Mesangial cell (primary cell): ENCODE results near the gene CEBPB.

- RAMPAGE, long total RNA = no peak
These were observed 7.8 kb upstream of the ZNFX1 start for GRCh38 chr20:49285327-49286351.

GRCh38 chr20:49288008-49288619 lies 10.3 kb upstream of the ZNFX1 start:
- RAMPAGE, long total RNA = no peak

DNA sequence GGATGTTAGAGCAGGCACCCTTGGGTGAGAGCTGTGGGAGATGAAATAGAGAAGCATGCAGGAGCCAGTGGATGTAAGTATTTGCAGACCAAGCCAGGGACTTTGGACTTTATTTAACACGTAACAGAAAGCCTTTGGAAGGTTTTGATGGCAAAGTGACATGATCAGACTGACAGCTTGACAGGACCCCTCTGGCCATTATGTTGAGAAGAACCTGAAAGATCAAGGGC lies 82.5 kb upstream of the ZNFX1 start:
- RAMPAGE, long total RNA = no peak

DNA sequence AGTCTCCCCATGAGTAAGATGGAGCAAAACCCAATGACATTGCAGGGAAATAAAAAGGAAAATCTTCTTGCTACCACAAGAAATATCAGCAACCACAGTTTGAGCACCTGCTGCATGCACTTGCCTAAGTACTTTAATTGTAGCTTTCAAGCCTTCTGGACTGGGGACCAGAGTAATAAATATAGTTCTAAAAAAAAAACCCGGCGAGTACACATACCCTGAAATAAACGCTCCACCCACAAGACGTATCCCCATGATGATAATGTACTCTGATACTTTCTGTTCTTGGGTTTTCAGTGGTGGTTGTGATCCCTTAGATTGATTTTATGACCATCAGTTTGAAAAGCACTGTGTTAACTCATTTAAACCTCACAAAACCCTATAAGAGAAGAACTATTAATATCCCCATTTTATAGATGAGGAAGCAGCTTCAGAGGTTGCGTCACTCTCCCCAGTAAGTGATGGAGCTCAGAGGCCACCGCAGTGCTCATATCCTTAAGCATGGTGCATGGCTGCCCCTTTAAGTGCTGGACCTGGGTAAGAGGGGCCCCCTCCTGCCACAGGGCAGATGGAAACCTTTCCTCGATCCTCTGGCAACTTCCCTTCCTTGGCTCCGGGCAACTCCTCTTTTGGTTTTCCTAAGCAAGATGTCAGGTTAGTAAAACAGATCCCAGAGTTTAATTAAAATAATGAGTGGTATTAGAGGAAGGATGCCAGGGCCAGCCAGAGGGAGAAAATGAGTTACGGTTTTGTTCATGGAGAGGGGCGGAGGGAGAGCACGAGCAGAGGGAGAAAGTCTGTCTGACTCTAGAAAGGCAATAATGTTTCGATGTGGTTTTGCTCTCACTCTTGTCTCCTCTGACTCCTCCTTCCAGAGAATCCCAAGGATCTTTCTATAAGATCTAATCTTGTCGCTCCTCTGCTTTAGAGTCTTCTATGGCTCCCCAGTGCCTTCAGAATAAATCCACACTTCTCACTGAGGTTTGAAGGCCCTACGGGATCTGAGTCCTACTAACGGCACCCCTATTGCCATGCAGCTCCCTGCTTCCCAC lies 67.2 kb downstream of the KCNB1 start:
- RAMPAGE, long total RNA = no peak

DNA sequence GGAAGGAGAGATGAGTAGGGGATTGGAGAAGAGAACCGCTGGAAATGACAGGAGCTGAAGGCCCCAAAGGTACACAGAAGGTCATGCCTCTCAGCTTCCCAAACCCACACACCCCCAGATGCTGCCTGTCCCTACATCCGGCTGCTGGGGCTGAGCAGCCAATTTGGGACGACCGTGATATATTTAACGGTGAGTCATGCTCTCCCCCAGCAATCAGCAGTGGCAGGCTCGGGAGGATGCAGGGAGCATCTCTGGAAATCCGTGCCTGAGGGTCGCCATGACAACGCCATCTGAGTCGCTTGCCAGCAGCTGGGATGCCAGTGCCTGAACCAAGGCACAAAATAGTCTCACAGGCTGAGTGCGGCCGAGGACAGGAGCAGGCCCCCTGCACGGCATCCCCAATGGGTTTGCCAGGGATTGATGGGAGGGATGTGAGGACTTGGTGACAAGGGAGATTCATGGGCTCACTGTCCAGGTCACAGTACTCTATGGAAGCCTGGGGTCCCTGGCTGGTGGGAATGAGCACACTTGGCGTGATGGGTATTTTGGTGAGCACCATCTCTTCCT lies 57.9 kb downstream of the KCNB1 start:
- RAMPAGE, long total RNA = no peak

DNA sequence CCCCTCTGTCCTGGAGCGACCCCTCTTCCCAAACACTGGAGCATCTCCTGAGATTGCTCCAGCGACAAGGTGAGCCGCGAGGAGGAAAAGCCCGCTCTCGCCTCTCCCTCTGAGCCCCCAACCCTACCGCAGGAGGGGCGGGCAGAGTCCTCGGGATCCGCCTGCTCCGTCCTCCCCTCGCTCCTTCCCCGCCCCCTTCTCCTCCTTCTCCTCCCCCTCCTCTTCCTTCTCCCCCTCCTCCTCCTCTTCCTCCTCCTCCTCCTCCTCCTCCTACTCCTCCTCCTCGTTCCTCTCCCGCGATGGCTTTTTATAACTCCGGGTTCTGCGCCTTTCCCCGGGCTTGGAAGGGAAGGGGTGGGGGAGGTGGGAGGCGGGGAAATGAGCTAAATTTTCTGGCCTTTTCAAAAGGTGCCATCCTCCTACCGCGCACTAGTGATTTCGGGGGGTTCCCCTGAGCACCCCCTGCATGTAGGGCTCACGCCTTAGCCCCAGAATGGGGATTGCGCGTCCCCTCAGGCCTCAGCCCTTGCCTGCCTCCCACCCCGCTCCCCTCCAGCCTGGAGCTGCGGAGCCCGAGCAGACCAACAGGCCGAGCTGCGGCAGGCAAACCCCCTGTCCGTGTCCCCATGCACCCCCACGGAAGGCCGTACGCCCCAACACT lies 940 bp upstream of the KCNB1 start:
- RAMPAGE, long total RNA = no peak

- RAMPAGE, long total RNA = no peak
These were observed 53.0 kb downstream of the B4GALT5 start for GRCh38 chr20:49660672-49661109.

- RAMPAGE, long total RNA = no peak
These were observed 44.7 kb downstream of the B4GALT5 start for GRCh38 chr20:49669010-49669405.

DNA sequence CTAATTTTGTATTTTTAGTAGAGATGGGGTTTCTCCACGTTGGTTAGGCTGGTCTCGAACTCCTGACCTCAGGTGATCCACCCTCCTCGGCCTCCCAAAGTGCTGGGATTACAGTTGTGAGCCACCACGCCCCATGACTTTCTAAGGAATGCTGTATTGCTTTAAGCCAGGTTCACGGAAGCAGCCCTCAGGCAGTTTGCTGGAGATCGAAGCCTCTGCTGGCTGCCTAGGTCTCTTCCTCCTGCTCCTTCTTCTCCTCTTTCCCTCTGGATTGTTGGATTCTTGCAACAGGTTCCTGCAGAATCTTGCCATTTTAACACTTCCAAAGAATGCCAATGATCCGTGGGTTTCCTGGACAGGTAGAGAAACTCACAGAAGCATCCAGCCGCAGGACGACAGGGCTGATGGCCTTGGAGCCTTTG lies 29.3 kb upstream of the B4GALT5 start:
- RAMPAGE, long total RNA = no peak

DNA sequence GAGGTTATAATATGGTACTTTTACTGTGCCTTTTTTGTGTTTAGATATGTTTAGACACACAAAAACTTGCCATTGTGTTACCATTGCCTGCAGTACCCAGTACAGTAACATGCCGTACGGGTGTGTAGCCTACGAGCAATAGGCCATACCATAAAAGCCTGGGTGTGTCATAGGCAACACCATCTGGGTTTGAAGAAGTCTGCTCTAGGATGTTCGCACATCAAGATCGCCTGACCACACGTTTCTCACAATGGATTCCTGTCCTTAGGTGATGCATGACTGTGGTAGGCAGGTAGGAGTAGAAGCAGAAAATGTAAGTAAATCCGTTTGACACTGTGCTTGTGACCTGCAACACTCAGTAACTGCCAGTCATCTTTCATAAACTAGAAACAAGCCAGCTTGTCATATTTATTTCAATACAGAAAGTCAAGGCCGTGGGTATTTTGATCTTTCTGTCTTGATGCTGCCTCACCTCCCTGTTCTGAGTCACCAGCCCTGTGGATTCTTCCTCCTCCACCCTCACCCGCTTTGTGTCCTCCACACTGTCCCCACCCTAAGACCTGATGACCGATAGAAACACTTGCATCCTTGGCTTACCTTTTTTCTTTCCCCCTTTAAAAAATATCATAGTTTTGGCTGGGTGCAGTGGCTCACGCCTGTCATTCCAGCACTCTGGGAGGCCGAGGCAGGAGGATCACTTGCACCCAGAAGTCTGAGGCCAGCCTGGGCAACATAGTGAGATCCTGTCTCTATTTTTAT lies 7.3 kb upstream of the SLC9A8 start:
- RAMPAGE, long total RNA = no peak

- RAMPAGE, long total RNA = no peak
These were observed 1.8 kb upstream of the SLC9A8 start for GRCh38 chr20:49810880-49811235.

DNA sequence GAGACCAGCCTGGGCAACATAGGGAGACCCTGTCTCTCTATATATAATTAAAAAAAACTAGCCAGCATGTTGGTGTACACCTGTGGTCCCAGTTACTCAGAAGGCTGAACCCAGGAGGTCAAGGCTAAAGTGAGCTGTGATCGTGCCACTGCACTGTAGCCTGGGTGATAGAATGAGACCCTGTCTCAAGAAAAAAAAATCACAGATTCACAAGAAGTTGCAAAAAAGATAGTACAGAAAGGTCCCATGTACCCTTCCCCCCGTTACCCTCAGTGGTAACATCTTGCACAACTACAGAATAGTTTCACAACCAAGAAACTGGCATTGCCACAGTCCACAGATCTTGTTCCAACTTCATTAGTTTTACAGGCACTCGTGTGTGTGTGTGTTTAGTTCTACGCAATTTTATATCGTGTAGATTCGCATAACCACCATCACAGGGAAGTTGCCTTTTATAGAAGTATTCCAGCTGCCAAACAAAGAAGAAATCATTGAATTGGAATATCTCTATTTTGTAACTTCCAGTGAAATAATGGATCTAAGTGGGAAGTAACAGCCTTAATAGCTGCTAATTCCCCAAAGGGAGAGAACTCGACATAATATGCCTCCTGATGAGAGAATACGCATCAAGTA lies 19.1 kb downstream of the SPATA2 start:
- RAMPAGE, long total RNA = no peak

- RAMPAGE, long total RNA = no peak
These were observed 9.0 kb downstream of the SPATA2 start for GRCh38 chr20:49906050-49907033.

- RAMPAGE, long total RNA = no peak
These were observed 3.7 kb upstream of the SNAI1 start for GRCh38 chr20:49978801-49979677.

GRCh38 chr20:50190374-50191185 lies at the start of gene CEBPB:
CEBPB (plus strand) TSS chr20:50190830.
- RAMPAGE, long total RNA = no peak

GRCh38 chr20:50291831-50292190 lies 101.2 kb downstream of the CEBPB start:
- RAMPAGE, long total RNA = no peak

DNA sequence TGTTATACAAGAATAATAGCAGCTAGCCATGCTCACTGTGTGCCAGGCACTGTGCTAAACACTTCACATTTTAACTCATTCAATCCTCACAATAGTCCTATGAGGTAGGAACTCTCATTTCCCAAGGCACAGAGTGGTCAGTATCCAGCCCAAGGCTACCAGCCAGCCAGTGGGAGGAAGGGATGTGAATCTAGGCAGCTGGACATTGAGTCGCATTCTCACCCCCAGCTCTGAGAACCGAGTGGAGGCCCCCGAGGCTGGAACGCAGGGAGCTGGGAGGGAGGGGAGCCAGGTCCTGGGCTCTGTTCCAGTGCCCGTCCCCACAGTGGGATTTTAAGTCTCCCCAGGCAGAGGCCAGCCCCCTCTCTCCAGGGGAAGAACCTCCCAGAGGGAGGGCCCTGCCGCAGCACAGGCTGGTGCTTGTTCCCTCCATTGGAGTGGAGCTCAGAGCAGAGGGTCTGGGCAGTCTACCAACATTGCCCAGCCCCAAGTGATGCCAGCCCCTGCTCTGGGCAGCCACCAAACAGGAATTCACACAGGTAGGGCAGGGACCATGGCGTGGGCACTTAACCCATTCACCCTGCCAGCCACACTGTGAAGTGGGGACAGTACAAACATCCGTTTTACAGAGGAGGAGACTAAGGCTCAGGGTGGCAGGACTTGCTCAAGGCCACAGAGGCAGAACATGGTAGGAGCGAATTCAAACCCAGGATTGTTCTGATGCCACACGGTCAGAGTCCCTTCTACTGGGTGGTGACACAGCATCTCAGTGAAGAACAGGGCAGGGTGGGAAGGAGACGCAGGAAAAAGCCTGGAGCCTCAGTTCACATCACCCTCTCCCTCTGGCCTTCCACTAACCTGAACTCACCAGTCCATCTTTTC lies 131.4 kb downstream of the CEBPB start:
- RAMPAGE, long total RNA = no peak

DNA sequence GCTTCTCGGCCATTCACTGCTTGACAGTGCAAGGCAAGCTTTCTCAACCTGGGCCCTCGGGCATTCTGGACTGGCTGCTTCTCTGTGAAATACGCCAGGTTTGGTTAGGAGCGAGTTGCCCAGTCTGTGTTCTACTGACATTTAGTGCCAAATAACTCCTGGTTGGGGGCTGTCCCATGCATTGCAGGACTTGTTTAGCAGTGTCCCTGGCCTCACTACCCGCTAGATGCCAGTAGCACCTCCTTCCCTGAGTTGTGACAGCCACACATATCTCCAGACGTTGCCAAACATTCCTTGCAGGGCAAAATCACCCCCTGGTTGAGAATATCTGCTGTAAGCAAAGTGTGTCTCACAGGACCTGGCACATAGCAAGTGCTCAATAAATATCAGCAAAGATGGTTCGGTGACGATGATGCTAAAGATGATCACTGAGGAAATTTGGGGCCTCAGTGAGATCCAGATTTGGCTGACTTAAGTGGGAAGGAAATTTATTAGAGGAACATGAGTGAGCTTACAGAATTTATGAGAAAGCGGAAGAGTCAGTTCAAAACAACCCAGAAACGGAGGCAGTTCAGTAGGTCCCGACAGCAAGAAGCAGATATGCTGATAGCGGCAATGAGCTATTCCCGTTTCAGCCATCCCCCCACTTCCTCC lies 157.1 kb downstream of the CEBPB start:
- RAMPAGE, long total RNA = no peak

- RAMPAGE, long total RNA = no peak
These were observed 136.4 kb upstream of the PTPN1 start for GRCh38 chr20:50373636-50374244.

DNA sequence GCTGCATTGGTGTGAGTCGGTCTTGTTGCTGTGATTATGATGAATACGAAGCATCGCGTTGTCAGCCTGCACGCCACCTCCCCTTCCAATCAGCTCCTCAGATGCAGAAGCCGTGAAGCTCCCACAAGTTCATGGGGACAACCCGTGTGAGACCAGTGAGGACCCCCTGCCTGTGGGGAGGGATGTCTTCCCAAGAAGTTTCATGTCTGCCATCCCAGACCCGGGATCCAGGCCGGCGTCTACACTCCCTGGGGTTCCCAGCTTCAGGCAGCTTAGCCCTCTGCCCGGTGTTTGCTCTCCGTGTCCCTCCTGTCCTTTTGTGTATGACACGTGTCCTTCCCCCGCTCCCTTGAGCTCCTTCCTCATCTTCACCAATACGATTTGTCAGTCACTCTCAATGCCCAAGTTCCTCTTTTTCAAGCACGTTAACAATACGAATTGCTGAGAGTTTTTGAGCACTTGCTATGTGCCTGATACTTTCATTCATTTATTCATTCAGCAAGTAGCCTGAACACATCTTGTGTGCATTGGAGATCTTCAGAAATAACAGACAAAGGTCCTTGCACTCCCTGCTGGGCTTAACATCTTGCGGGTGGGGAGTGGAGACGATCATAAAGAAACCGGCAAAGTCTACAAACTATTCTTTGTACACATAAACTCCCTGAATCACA lies 115.6 kb upstream of the PTPN1 start:
- RAMPAGE, long total RNA = no peak